Peyer's patch (tissue), 4 donors: ENCODE measurements around a stretch of chr2.

- PRO-cap = no peak
- RAMPAGE, long total RNA, 4 experiments = no peak in any of the 4 experiments
These were observed 128.6 kb upstream of the LGALSL start for GRCh38 chr2:64325342-64325820.

GRCh38 chr2:64460821-64461597, 7.0 kb downstream of the LGALSL start:
- PRO-cap = no peak
- RAMPAGE, long total RNA, 4 experiments = no peak in any of the 4 experiments

- PRO-cap = no peak
- RAMPAGE, long total RNA, 4 experiments = no peak in any of the 4 experiments
These were observed 1.3 kb upstream of the AFTPH start for GRCh38 chr2:64522767-64523324.

- PRO-cap = unidirectional peak, plus-strand start at chr2:64535819
- RAMPAGE, long total RNA, 4 experiments = start-site peak on the plus strand in 1 of 4 experiments, at chr2:64535514-64535858 at its widest, 5 reads per replicate
These were observed 11.5 kb downstream of the AFTPH start for GRCh38 chr2:64535442-64536151.

GRCh38 chr2:64626941-64627183, 26.9 kb downstream of the SERTAD2 start:
- PRO-cap = no peak
- RAMPAGE, long total RNA, 4 experiments = no peak in any of the 4 experiments

DNA sequence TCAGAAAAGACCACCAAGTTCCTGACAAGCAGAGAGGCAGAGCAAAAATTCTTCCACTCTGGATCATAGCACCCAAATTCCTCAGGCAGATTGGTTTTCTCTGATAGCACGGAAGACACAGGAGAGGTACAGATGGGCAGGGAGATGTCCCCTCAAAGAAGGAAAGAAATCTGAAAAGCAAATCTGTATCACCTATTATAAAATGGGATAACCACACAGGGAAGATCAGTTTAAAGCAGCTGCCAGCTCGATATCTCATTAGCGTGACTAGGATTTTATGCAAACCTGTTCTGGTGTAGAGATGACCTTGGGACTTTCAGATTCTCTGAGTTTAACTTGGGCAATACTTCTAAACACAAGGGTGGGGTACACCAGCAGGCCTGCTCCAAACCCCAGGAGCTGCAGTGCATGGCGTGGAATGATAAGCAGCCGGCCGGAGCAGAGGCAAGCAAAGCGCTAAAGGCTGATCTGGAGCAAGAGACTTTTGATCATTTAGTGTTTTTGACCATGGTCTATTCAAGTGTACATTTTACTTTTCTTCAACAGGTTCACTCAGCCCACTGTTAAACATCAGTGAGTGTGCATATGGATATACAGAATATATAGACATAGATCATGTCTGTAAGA, 4.7 kb downstream of the SERTAD2 start:
- PRO-cap = bidirectional peak, plus-strand start at position 388 of the sequence, minus-strand start at position 268 of the sequence
- RAMPAGE, long total RNA, 4 experiments = no peak in any of the 4 experiments

DNA sequence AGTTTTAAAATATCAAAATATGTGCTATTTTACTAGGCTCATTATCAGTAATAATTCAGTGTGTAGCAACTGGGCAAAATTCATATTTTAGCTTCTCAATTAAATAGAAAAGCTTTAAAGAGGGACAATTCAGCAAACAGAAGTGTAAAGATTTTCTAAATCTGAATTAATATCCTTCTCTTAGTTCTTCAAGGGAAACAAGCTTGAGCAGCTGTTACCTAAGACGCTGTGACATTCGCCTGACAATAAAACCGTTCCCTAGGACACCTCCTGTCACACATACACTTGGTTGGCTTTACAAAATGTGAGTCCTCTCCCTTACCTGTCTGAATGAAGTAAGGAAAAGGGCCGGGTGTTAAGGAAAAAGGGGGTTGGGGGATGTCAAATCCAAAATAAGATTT, 2.2 kb downstream of the SERTAD2 start:
- PRO-cap = no peak
- RAMPAGE, long total RNA, 4 experiments = no peak in any of the 4 experiments

DNA sequence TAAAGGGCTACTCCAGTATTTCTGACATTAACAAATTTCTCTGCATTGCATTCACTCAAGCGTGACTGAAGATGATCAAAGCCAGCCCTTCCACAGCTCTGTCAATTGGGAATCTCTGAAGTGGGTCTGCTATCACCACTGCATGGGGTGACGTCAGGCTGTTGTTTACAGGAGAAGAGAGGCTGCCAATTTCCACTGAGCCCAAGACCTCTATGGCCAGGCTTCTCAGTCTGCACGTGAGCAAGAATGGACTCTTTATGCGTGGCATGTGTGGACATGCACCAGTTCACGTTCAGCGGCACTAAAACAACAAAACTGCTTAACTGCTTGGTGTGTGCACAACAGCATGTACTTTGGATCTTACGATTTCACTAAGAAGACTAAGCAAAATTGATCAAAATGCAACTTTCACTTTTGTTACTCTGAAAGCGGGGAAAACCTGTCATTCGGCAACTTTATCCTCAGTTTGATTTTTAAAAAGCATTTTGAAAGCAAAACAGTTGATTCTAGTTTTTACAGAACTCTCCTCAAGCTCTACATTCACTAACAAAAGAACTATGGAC, 76.9 kb upstream of the SERTAD2 start:
- PRO-cap = bidirectional peak, plus-strand start at position 188 of the sequence, minus-strand start at position 107 of the sequence
- RAMPAGE, long total RNA, 4 experiments = no peak in any of the 4 experiments

DNA sequence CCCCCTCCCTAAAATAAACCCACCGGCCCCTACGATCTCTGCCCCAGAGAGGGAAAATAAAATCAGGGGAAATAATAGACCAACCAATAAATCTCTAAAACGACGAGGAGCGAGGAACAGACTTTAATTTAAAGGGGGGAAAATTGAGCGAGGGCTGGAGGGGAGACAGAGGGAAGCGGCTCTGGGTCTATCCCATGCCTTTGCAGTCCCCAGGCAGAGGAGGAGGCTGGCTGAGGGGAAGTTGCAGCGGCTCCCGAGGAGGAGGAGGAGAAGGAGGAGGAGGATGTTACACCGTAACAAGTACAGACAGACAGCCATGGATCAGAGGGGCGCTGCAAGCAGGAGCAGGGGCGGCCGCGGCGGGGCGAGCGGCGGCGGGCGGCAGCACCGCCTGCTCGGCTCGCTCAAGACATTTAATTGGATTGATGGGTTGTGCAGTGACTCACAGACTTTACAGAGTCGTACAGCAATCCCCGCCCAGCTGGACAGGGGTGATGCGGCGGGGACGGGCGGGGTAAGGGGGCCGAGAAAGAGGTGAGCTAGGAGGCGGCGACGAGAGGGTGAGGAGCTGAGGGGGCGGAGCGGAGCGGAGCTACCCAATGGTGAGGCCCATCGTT, 96.9 kb upstream of the SERTAD2 start:
- PRO-cap = bidirectional peak, plus-strand start outside the sequence, minus-strand start at position 415 of the sequence
- RAMPAGE, long total RNA, 4 experiments = no peak in any of the 4 experiments

GRCh38 chr2:64751108-64752429, 97.9 kb upstream of the SERTAD2 start:
- PRO-cap = bidirectional peak, plus-strand start at chr2:64751256, minus-strand start at chr2:64750905; bidirectional peak, plus-strand start at chr2:64751597, minus-strand start at chr2:64751501; bidirectional peak, plus-strand start at chr2:64751765, minus-strand start at chr2:64751799; unidirectional peak, minus-strand start at chr2:64752028
- RAMPAGE, long total RNA, 4 experiments = no peak in any of the 4 experiments

- PRO-cap = no peak
- RAMPAGE, long total RNA, 4 experiments = no peak in any of the 4 experiments
These were observed 151.1 kb upstream of the SLC1A4 start for GRCh38 chr2:64837970-64838679.

- PRO-cap = no peak
- RAMPAGE, long total RNA, 4 experiments = no peak in any of the 4 experiments
These were observed 149.3 kb upstream of the SLC1A4 start for GRCh38 chr2:64839881-64840337.

DNA sequence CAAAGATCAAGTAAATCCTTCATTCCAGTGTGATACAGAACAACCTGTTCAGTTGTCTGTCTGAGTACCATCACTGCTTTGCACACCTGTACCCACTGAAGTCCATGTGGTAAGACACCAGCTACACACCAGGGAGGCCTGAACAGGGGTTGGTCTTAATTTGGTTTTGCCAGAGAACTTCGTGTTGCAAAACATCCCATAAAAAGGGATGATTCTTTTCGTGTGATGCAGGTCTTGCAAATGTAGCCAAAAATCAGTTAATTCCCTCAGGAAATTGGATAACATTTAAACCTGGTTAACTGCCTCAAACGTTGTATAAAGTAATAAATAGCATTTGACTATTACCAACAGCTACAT, 73.7 kb upstream of the SLC1A4 start:
- PRO-cap = no peak
- RAMPAGE, long total RNA, 4 experiments = no peak in any of the 4 experiments

DNA sequence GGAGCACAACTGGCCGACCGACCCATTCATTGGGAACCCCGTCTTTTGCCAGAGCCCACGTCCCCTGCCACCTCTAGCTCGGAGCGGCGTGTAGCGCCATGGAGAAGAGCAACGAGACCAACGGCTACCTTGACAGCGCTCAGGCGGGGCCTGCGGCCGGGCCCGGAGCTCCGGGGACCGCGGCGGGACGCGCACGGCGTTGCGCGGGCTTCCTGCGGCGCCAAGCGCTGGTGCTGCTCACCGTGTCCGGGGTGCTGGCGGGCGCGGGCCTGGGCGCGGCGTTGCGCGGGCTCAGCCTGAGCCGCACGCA, 302 bp downstream of the SLC1A4 start:
- PRO-cap = no peak
- RAMPAGE, long total RNA, 4 experiments = no peak in any of the 4 experiments

GRCh38 chr2:65046731-65047526, 9.3 kb upstream of the CEP68 start:
- PRO-cap = no peak
- RAMPAGE, long total RNA, 4 experiments = no peak in any of the 4 experiments

DNA sequence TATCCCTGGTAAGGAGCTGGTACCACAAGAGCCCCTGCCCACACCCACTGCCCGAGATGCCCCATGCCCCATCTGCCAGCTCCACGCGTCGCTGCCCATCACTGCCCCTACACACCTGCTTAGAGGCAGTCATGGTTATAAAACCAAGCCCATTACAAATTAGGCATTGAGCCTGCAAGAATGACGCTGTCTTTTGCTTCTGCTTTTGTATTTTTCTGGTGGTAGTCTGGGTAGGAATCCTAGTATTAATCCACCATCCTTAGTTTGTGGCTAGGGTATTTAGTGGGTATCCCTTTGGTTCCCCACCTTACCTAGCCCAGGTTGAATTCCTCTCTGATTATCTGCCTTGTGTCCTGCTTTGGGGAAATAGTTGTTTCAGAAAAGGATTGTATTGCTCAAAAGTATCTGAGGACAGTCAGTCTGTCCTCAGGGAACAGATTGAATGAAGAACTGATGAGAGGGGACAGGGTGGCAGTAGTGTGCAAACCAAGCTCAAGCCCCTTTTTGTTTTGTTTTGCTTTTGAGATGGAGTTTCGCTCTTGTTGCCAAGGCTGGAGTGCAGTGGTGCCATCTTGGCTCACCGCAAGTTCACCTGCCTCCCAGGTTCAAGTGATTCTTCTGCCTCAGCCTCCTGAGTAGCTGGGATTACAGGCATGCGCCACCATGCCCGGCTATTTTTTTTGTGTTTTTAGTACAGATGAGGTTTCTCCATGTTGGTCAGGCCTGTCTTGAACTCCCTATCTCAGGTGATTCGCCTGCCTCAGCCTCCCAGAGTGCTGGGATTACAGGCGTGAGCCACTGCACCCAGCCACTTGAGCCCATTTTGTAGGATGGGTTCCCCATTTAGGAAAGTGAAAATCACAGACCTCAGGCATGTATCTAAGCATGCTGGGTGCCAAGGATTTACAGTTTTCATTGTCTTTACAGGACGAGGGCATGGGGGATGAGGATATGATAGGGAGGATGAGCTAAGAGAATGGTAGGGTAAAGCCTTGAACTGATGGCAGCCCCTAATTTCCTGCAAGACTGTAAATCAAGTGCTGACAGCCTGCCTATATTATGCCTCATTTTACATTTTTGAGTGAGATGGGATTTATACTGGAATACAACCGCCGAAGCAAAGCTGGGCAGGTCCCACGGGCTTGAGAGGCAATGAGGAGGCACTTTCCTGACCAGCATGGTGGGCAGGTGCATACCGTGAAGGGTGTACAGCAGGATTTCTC, 22.2 kb downstream of the CEP68 start:
- PRO-cap = no peak
- RAMPAGE, long total RNA, 4 experiments = no peak in any of the 4 experiments

GRCh38 chr2:65088851-65089285, 32.7 kb downstream of the CEP68 start:
- PRO-cap = no peak
- RAMPAGE, long total RNA, 4 experiments = no peak in any of the 4 experiments

- PRO-cap = no peak
- RAMPAGE, long total RNA, 4 experiments = no peak in any of the 4 experiments
These were observed 23.1 kb upstream of the ACTR2 start for GRCh38 chr2:65204548-65204876.

DNA sequence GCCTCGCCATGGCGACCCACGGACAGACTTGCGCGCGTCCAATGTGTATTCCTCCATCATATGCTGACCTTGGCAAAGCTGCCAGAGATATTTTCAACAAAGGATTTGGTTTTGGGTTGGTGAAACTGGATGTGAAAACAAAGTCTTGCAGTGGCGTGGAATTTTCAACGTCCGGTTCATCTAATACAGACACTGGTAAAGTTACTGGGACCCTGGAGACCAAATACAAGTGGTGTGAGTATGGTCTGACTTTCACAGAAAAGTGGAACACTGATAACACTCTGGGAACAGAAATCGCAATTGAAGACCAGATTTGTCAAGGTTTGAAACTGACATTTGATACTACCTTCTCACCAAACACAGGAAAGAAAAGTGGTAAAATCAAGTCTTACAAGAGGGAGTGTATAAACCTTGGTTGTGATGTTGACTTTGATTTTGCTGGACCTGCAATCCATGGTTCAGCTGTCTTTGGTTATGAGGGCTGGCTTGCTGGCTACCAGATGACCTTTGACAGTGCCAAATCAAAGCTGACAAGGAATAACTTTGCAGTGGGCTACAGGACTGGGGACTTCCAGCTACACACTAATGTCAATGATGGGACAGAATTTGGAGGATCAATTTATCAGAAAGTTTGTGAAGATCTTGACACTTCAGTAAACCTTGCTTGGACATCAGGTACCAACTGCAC, 22.4 kb upstream of the ACTR2 start:
- PRO-cap = no peak
- RAMPAGE, long total RNA, 4 experiments = no peak in any of the 4 experiments

DNA sequence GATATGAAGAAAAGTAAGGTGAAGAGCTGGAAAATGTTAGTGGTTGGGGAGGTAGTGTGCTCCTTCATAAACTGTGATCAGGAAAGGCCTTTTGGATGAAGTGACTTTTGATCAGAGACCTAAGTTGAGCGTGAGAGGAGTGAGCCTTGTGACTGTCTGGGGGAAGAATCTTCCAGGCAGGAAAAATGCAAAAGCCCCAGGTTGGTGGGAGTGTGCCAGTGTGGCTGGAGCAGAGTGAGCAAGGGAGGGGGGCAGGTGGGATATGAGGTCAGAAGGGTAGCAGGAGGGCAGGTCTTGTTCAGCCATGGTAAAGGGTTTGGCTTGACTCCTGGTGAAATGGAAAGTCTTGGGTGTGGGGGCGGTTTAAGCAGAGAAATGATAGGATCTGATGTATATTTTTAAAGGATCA, 38.6 kb downstream of the ACTR2 start:
- PRO-cap = no peak
- RAMPAGE, long total RNA, 4 experiments = no peak in any of the 4 experiments